LNCaP clone FGC (cell line): ENCODE results near the gene ETV5.

GRCh38 chr3:186047647-186048357 lies 61.1 kb downstream of the ETV5 start:
- RRBS, 2 experiments, result no CpG with 5 or more reads among the region's 11 CpGs

DNA sequence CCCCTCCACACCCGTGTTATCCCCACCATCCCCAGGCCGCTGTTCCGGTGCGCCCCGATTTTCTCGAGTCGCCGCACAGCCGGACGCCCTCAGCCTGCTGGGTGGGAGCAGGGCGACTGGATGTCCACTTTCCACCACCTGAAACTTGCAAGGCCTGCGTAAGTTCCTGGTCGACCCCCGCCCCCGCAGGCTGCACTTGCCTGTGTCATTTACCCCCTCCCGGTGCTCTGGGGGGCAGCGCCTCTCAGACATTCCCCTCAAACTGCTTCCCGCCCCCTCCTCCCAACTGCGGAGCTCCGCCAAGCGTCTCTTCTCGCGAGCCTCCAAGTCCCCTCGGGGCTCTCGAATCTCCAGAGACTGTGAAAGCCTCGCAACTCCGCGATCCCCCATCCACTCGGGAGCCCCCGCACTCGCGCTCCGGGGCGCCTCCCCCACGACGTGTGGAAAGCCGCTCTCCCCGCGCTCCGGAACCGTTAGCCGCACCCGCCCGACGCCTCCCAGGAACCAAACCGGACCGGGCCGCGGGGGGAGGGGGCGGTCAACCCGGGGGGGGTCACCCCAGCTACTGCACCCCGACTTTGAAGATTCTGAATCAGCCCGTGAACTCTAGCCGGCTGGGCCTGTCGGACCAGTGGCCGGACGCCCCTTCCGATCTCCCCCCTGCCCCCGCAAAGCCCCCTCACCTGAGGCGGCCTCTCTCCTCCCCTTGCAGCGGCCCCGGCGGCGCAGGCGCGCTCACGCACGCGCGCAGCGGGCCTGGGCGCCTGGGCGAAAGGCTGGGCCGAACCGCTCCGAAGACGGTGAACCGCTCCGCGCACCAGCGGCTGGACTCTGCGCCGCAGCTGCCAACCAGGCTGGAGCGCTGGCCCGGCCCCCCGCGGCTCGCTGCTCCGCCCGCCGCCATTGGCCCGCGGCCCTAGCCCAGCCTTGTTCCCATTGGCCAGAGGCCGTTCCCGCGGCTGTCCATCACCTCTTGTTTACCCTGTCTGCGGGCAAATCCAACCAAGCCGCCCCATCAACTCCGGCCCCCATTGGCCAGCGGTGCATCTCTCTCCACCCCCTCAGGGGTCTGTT lies at the start of gene ETV5:
ETV5 (minus strand) TSS at position 833 of the 1,074 bp plus-strand sequence.
- RRBS, 2 experiments, result 2% methylated on average over 23 to 28 of the region's 100 CpGs

- RRBS, 2 experiments, result 68 to 78% methylated on average over 10 of the region's 17 CpGs
These were observed 106.1 kb downstream of the DGKG start for GRCh38 chr3:186255865-186256352.

DNA sequence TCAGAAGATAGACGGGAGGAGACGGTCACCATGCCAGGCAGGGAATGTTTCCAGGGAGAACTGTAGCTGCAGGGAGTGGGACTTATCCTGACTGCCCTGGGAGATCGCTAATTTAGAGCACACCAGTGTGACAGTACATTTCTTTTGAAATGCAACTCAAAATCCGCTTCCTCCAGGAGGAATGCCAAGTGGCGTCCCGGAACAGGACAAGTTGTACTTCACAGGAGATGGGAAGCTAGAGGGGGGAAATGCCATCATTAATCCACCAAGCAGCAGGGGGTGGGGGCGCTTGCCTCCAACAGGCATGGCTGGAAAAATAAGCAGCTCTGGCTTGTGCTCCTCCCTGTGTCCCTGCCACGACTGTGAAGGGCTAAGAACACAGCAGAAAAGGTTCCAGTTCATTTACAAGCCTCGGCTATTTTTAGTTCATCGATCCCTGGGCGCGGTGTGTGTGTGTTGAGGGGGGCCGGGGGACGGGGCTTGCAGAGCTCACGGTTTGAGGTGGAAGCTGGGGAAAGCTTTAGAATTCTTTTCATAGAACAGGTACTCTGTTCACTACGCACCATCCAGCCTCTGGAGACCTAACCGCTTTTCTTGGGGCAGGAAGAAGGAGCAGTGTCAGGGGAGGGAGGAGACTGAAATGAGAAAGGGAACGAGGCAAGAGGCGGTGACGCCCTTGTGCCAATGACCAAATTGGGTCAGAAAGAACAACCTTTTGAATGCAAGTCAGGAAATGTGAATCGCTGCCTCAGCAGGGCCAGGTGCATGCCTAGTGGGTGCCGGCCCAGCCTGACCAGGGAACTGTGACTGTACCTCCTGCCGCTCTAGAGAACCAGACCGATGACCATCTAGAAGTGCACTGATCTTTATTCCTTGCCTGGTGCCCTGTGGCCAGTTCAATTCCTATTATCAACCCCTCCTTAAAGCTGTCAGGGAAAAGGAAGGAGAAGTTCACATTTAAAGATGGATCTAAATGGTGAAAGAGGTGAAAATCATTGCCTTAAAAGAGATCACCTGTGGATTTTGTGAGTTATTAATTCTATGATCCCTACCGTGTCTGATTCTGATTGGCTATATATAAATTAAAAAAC lies 51.9 kb upstream of the DGKG start:
- RRBS, 2 experiments, result no CpG with 5 or more reads among the region's 25 CpGs

DNA sequence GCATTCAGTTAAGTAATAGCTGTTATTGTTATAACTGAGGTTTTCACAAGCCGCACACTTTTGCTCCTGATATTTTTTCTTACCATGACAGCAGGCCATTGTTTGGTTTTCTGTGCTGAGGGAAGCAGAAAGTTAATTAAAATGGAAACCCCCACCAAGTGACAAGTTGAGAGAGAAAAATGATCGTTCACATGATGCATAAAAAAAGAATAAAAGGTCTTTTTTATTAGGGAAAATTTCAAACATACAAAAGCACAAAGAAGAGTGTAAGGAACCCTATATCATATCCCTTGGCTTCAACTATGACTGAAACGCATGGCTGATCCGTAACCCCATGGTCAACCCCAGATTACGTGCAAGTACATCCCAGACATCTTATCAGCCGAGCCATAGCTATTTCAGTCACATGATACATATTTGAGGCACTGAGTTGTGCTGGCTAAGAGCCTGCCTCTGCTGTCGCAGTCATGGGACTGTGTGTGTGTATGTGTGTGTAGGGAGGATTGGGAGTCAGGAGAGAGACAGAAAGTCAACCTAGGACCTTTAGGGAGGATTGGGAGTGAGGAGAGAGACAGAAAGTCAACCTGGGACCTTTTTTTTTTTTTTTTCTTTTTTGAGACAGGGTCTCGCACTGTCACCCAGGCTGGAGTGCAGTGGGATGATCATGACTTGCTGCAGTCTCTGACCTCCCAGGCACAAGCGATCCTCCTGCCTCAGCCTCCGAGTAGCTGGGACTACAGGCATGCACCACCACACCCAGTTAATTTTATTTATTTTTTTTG lies 8.3 kb downstream of the ST6GAL1 start:
- RRBS, 2 experiments, result no CpG with 5 or more reads among the region's 10 CpGs

- RRBS, 2 experiments, result no CpG with 5 or more reads among the region's 9 CpGs
These were observed 16.2 kb downstream of the ST6GAL1 start for GRCh38 chr3:186946468-186947045.

DNA sequence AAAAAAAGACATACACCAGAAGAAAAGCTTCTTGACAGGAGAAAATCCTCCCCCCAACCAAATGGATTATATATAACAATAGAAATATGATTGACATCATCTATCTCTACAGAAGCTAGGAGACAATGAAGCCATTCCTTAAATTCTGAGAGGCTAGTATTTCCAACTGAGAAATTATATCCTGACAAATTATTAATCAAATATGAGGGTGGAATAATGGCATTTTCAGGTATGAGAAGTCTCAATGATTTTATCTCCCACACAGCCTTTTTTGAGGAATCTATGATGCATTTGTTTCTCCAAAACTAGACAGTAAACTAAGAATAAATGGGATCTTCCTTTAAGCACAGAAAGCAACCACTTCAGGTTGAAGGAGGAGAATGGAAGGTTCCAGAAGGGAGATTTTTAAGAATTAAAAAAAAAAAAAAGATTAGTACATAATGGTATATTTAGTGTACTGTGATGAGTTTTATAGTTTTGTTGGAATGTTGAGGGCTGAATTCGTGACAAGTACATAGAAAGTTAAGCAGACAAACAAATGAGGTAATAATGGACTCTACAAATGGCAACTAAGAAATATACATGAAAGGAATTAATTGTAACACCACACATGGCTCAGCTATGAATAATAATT lies 27.4 kb downstream of the ST6GAL1 start:
- RRBS, 2 experiments, result no CpG with 5 or more reads among the region's 1 CpG

DNA sequence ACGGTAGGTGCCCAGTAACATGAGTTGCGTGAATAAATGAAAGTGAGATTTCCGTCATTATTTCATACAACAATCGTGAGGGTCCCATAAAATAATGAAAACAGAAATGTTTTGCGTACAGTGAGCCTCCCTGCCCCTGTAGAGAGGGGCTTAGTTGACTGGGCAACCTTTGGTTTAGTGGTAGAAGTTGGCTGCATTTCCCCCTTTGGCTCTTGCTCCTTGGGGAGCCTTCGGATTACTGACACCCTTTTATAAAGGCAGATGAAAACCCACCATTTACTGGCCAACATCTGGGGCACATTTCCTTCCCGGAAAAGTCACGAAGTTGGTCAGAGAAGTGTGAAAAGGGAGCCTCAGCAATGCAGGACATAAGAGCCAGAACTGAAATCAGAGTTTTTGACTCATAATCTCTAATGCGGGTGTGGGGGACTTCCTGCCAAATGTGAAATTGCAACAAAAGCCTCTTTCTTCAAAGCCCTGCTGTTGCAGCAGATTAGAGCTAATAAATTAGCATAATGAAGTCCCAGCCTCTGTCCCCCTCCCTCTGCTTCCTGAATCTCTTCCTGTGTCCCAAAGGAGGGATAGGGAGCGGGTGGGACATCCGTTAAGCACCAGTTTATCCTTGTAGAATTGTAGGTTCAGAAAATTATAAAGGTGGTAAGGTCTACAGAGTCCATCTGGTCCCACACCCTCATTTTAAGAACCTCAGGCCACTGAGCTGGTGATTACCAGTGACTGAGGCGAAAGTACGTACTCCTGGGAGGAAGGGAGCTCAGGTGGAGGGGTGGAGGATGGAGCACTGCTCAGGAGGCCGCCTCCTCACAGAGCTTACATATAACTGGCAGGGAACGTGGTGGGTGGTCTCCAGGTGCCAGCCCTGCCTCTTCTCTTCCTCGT lies 34.8 kb downstream of the ST6GAL1 start:
- RRBS, 2 experiments, result no CpG with 5 or more reads among the region's 16 CpGs

GRCh38 chr3:187039757-187040595 lies 99.3 kb downstream of the RPL39L start:
- RRBS, 2 experiments, result no CpG with 5 or more reads among the region's 6 CpGs

DNA sequence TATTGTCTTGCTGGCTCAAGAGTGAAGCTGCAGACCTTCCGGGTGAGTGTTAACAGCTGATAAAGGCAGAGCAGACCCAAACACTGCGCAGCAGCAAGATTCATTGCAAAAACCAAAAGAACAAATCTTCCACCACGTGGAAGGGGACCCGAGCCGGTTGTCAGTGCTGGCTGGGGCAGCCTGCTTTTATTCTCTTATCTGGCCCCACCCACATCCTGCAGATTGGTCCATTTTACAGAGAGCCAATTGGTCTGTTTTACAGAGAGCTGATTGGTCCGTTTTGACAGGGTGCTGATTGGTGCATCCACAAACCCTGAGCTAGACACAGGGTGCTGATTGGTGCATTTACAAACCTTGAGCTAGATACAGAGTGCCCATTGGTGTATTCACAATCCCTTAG lies 1.1 kb upstream of the RTP4 start:
- RRBS, 2 experiments, result 70 to 100% methylated on average over 1 of the region's 6 CpGs

DNA sequence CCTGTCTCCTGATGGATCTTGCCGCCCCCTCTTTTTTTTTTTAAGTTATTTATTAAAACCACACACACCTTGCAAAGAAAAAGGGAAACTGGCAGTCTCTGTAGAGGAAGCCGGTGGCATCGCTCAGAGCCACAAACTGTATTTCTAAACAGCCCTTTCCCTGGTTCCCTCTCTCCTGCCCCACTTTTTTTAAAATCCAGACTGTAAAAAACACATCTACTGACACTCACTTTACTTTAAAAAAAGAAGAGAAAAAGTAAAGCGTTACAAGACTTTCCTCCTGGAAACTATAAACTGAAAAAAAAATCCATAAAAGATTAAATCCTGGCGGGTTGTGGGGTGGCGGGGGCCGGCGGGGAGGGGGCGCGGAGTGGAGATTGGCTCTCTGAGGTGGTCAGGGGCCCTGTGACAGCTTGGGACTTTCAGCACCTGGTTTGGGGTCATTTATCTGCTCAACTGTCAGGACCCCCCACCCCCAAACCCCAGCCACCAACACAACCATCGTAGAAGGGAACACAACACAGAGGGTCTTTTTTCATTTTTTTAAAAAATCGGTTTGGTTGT lies 2.2 kb downstream of the BCL6 start:
- RRBS, 2 experiments, result no CpG with 5 or more reads among the region's 12 CpGs

- RRBS, 2 experiments, result no CpG with 5 or more reads among the region's 5 CpGs
These were observed 2.7 kb upstream of the BCL6 start for GRCh38 chr3:187747811-187748518.

- RRBS, 2 experiments, result no CpG with 5 or more reads among the region's 32 CpGs
These were observed 145.0 kb upstream of the BCL6 start for GRCh38 chr3:187890127-187890827.

- RRBS, 2 experiments, result no CpG with 5 or more reads among the region's 3 CpGs
These were observed 117.7 kb upstream of the LPP start for GRCh38 chr3:188036218-188036643.

GRCh38 chr3:188072532-188073186 lies 81.3 kb upstream of the LPP start:
- RRBS, 2 experiments, result no CpG with 5 or more reads among the region's 4 CpGs

- RRBS, 2 experiments, result no CpG with 5 or more reads among the region's 5 CpGs
These were observed 30.8 kb upstream of the LPP start for GRCh38 chr3:188123050-188123684.

DNA sequence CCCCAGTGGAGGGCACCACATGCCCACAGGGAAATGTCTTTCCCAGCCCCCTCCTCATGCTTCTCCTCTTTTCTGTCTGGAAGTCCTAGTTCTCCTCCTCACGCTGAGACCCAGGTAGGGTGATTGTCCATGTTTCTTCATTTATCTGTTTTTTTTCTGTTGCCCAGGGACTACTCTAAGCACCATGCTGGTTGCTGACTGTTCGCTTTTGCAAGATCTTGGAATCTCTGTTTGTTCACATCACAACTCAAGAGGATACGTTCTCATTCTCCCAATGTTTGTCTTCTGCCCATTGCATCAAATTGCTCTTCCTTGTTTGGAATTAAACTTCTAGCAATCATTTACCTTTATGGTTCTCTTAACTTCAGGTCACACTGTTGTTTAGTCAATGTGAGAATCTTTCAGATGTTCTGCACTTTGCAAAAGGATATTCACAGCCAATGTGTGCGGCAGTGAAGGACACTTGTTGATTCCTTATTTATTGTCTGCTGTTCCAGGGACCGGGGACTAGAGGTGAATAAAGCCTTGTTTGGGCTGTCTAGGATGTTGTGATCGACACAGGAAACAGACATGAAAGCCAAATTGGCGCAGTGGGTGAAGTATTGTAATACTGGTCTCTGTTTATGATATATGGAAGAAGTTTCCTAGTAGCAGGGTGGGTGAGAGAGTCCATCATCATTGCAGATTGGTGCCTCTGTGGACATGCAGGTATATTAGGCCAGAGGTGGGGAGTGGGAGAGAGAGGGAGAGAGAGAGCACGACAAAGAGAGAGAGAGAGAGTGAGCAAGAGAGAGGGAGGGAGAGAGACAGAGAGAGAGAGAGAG lies 24.5 kb downstream of the LPP start:
- RRBS, 2 experiments, result no CpG with 5 or more reads among the region's 8 CpGs

- RRBS, 2 experiments, result no CpG with 5 or more reads among the region's 7 CpGs
These were observed 50.2 kb downstream of the LPP start for GRCh38 chr3:188203772-188204845.

DNA sequence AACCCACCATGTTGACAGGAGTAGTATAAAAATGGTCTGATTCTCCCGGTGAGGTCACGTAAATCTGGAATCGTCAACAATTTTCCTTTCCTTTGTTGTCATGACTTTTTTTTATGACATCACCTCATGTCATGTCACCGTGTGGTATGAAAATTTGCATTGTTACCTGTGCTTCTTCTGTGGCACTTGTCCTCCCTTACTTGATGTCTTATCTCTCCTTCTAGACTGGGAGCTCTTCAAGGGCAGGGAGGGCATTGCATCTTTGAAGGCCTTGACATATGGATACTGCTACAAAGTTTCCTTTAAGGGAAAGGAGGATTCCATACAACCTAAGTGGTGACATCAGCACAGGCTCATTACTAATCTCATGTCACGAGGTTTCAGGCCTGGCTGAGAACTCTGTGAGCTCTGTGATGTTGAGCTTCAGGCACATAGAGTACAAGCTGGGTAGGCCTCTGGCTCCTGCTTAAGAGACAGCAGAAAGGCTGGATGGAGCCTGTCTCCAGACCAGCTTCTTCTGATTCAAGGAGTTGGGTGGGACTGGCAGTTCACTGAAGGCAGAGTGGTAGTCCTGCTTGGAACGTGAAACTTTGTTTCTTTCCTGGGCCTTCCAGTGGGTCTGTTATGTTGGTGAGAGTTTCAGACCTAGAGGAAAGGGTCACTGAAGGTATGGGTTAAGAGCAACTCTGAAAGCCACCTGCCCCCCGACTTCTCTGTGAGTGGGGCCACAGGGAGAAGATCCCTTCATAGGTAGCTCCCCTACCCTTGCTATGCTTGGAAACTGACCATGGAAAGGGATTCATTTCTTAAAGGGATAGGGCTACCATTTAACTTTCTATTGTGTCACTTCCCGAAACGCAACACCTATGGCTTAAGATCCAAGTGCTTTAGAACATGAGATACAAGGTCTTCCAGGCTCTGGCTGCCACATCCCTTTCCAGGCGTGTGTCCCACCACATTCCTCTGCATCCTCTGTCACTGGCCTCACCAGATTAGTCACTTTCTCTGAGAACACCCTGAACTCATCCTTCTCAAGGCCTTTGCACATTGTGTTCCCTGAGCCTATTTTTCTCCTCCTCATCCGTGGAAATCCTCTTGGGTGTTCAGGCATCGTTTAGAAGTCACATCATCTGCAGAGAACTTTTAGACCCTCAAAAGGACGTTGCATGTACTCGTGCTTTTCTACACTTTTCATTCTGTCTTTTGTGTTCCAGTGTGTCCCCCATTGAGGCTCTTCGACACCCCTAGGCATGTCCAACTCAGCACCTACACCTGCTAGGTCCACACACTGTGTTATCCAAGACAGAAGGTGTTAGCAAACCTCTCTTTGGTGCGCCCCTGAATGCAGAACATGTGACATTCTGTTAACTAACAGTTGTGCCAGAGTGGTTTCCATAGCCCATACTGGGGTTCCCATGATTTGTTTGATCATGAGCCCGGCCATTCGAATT lies 66.7 kb downstream of the LPP start:
- RRBS, 2 experiments, result no CpG with 5 or more reads among the region's 18 CpGs

GRCh38 chr3:188233011-188233512 lies 79.1 kb downstream of the LPP start:
- RRBS, 2 experiments, result no CpG with 5 or more reads among the region's 2 CpGs